Epidermal melanocyte (primary cell): ENCODE data around the genes GSS and CPNE1.

DNA sequence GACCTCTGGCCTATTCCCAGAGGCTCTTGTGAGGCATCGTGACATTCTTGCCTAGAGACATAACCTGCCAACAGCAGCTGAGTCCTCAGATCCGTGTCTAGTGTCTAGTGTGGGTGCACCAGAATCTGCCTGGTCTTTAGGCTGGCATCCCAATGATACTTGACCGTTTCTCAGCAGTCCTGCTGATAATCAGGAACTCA is 20.1 kb downstream of the TP53INP2 start:
- RRBS: no CpG with 5 or more reads among the region's 3 CpGs

DNA sequence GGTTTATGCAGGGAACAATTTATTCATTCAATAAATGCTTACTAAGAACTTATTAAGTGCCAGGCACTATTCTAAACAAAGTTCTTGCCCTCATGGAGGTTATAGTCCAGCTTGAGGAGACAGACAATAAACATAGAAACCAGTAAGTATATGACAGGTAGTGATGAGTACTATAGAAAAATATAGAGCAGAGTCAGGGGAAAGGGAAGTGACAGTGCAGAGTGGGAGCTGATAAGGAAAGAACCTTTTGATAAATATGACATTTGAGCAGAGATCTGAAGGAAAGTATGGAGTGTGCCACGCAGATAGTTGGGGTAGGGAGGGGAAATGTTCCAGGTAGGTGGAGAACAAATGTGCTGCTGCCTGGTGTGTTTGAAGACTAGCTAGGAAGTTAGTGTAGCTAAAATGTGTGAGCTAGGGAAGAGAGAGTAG is 12.1 kb downstream of the ACSS2 start:
- RRBS: no CpG with 5 or more reads among the region's 1 CpG

DNA sequence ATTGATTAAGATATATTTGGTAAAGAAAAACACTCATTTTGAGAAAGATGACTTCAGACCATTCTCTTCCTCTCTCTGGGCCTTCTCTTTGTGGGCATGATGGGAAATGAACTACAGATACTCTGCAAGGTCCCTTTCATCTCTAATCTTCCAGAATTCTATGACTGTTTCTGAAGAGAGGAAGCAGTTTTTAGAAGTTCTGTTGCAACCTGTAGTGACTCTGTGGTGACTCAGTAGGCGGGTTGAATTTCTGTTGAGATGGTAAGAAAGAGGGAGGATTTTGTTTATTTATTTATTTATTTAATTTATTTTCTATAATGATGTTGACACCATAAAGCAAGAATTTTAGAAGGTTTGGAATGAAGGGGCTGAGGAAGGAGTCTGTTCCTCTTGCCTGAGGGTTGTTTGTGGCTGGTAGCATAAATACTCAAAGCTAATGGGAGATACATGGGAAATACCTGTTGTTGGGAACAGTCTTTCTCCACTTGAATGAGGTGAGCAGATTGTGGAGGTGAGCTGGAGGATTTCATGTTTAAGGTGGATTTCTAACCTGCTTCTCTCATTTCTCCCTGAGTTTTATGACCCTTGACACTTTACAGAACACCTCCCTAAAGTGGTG is 14.9 kb downstream of the ACSS2 start:
- RRBS: no CpG with 5 or more reads among the region's 1 CpG

- RRBS: 2% methylated on average over 29 of the region's 66 CpGs
Measured at GRCh38 chr20:34955235-34956329, at the start of gene GSS. Gene GSS, minus strand, starts transcription at chr20:34955806.

DNA sequence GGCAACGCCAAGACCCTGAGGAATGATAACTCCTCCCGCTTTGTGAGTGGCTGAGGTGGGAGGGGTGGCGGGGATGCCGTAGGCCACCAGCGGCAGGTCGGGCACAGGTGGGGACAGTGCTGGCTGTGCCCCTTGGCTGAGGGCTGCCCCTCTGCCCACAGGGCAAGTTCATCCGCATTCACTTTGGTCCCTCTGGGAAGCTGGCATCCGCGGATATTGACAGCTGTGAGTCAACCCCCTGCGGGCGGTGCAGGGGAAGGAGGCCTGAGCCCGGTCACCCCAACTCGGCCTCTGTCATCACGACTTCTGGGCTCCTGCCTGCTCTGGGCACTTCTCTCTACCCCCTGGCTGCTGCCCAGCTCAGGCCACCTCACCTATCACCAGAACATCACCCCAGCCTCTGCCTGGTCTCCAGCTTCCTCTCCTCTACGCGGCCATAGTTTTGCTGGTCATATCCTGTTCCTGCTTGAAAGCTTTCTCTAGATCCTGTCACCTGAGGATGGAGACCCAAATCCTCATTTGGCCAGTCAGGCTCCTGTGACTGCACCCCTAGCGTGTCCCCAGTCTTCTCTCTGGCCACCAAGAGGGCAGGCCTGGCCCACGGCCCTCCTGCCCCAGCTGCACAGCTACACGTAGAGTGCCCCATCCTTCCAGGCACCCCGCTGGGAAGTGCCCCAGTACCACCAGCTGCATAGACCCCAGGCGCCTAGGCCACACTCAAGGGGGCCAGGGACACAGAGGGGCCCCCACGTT is 29.4 kb downstream of the MYH7B start:
- RRBS: no CpG with 5 or more reads among the region's 22 CpGs

- RRBS: no CpG with 5 or more reads among the region's 45 CpGs
Measured at GRCh38 chr20:34997227-34997913, 41.7 kb downstream of the MYH7B start.

DNA sequence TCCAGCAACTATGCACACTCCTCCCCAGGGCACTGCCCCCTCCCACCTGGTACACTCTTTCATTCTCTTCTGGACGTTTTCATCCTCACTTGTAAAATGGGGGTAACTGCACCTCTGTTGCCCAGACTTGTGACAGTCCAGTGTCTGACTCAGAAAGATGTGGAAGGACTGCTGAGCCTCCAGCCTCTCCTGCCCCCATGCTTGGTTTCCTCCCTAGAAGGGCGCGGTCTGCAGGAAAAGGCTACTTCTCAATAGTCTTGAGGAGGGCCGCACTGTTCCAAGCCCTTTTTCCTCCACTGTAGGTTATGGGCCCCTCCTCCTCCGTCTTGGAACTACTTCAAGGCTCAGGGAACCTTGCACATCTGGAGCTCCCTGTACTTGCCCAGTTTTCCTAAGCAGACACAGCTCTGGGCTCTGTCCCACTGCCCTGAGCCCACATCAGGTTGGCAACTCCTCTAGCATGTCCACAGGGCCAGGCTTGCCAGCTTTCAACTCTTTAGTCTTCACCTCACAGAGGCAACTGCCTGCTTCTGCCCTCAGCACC is 64.8 kb downstream of the MYH7B start:
- RRBS: no CpG with 5 or more reads among the region's 5 CpGs

- RRBS: no CpG with 5 or more reads among the region's 7 CpGs
Measured at GRCh38 chr20:35024168-35024831, 68.3 kb downstream of the TRPC4AP start.

- RRBS: no CpG with 5 or more reads among the region's 9 CpGs
Measured at GRCh38 chr20:35074235-35074901, 18.2 kb downstream of the TRPC4AP start.

- RRBS: no CpG with 5 or more reads among the region's 13 CpGs
Measured at GRCh38 chr20:35091555-35092216, 921 bp downstream of the TRPC4AP start.

DNA sequence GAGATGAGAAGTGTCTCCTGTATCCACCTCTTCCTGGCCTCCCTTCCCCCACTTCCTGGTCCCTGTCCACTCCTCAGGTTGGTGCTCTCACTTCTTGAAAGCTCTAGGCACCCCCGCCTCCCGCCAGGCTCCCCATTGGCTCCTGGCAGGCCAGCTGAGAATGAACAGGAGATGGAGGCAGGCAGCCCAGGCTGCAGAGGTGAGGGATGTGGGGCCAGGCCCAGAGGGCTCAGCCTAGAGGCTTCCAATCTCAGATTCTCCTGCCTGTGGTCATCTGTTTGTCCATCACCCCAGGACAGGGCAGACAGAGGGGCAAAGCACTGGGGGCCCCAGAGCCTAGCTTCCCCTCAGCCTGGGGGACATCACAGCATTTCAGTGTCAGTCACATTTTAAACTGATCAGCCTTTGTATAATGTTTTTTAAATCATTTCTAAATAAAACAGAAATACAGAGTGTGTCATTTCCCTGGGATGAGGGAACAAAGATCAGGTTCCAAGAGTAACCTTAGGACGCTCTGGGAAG is 1.3 kb downstream of the MMP24OS start:
- RRBS: no CpG with 5 or more reads among the region's 3 CpGs

GRCh38 chr20:35285146-35285528 is 565 bp upstream of the EIF6 start:
- RRBS: no CpG with 5 or more reads among the region's 9 CpGs

GRCh38 chr20:35297144-35297606 is 5.0 kb upstream of the FAM83C start:
- RRBS: no CpG with 5 or more reads among the region's 8 CpGs

DNA sequence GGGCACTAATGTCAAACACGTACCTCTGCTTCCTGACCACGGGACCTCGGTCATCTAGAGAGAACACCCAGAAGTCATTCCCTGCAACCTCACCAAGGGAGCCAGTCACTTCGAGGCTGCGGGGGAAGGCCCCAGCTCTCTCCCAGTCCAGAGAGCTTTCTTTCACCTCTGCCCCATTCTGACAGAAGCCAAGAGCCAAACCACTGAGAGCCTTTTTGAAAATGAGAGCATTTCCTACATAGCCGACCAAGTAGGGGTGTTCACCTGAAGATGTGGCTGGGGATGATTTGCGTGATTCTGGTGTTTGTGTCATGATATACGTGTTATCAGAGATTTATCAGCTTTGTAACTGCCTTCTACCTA is 3.3 kb downstream of the GDF5 start:
- RRBS: no CpG with 5 or more reads among the region's 8 CpGs

DNA sequence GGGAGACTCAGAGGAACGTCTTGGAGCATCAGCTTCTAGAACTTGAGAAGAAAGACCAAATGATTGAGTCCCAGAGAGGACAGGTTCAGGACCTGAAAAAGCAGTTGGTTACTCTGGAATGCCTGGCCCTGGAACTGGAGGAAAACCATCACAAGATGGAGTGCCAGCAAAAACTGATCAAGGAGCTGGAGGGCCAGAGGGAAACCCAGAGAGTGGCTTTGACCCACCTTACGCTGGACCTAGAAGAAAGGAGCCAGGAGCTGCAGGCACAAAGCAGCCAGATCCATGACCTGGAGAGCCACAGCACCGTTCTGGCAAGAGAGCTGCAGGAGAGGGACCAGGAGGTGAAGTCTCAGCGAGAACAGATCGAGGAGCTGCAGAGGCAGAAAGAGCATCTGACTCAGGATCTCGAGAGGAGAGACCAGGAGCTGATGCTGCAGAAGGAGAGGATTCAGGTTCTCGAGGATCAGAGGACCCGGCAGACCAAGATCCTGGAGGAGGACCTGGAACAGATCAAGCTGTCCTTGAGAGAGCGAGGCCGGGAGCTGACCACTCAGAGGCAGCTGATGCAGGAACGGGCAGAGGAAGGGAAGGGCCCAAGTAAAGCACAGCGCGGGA is 26.4 kb downstream of the C20orf173 start:
- RRBS: 100% methylated on average over 1 of the region's 13 CpGs

GRCh38 chr20:35556907-35557704 is 15.2 kb downstream of the ERGIC3 start:
- RRBS: no CpG with 5 or more reads among the region's 16 CpGs

DNA sequence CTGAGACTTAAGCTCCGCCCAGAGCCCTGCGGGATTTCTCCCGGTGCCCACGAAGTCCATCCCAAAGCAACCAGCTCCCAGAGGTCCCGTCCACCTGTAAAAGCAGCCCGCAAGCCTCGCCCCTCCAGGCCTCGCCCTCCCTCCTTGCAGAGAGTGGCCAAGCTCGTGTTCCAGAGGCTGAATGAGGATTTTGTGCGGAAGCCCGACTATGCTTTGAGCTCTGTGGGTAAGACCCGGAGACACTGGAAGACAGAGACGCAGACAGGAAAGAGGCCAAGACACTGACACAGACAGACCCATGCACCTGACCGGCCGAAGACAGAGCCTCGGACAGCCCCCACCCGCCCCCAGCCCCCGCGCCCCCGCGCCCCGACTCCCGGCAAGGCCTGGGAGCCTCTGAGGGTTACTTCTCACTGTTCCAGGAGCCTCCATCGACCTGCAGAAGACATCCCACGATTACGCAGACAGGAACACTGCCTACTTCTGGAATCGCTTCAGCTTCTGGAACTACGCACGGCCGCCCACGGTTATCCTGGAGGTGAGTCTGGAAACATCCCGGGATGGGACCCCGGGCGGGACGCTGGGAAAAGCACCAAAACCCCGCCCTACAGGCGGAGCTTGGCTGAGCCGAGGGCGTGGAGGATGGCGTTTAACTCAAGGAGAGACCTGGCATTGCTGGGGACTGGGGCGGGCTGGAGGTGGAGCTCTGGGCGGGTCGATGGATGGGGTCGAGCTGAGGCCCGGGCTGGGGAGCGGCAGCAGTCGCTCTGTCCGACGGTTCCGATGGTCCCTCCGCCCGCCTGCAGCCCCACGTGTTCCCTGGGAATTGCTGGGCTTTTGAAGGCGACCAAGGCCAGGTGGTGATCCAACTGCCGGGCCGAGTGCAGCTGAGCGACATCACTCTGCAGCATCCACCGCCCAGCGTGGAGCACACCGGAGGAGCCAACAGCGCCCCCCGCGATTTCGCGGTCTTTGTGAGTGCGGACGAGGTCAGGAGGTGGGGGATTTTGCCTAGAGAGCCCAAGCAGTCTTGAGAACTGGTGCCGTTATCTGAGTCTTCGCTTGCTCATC is 3.5 kb downstream of the SPAG4 start:
- RRBS: 5% methylated on average over 15 of the region's 69 CpGs

DNA sequence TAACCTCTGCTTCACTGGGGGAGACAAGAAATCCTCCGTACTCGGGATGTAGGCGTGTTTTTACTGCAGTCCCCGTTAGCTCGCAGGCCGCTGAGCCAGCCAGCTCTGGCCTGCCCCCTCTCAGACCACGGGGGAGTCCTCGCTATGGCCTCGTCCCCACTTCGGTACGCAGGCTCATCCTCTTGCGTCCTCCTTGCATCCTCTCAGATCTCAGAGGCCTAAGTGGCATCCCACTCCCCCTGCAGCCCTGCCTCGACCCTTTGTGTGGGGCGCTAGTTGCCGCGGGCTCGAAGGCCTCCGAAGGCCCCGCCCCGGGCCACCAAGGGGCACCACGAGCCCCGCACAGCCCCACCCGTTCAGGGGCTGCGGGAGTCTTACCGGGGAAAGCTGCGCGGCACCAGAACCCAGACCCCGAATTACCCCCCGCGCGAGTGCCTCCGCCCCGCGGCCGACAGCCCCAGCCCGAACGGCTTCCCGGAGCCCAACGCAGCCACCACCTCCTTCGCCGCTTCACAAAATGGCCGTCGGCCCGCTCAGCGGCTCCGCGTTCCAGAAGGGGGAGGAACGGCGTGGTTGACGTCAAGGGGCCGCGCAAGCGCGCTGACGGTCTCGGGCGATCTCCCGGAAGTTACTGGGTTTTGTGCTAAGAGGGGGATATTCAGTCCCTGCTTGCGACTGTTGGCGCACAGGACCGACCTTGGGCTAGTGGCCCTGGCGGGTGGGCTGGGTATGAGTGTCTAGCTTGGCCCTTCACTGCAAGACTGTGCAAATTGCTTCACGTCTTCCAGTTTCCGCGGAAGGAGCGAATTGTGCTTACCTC is at the start of gene CPNE1:
Gene CPNE1, minus strand, starts transcription at position 519 of the 820 bp plus-strand sequence.
- RRBS: 2% methylated on average over 23 of the region's 66 CpGs

GRCh38 chr20:35729357-35730019 is 12.6 kb downstream of the RBM39 start:
- RRBS: no CpG with 5 or more reads among the region's 6 CpGs